ENCODE measurements around a stretch of chr19.

DNA sequence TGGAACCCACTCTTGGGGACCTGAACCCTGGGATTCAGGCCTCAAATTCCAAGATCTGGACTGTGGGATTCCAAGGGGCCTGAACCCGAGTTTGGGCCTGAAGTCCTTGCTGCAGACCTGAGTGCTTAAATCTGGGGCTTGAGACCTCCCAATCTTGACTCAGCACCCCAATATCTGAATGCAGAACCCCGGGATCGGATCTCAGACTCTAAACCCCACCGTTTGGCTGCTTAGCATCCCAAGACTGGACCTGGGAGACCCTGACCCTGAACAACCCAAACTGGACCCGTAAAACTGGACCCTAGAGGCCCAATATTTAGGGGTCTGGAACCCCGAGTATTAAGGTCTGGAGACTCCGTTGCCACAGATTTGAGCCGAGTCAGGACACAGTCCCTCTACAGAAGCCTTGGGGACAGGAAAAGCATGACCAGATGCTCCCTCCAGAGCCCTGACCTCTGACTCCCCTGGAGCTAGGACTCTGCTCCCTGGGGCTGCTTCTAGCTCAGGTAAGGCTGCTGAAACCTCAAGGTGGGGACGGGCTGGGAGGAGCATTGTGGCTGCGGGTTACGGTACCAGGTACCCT, 967 bp downstream of the LRFN3 start:
- RRBS, result no CpG with 5 or more reads among the region's 11 CpGs

GRCh38 chr19:36103369-36103799, 7.6 kb upstream of the OVOL3 start:
- RRBS, result no CpG with 5 or more reads among the region's 17 CpGs

DNA sequence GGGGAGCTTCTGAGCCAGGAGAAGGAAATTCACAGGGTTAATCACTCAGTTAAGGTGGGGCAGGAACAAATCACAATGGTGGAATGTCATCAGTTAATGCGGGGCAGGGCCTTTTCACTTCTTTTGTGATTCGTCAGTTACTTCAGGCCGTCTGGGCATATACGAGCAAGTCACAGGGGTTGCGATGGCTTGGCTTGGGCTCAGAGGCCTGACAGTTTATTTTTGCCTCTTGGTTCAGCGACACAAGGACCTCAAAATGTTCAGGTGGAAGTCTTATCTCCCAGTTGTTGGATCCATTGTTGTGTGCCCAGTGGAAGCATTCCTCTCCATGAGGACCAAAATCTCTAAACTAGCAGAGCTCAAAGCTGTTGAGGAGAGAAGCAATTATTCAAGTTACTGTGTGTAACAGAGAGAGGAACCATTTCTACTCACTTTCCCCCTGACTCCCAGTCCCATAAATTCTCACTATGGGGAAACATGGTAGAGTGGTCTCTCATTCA, 8.6 kb upstream of the COX7A1 start:
- RRBS, result no CpG with 5 or more reads among the region's 6 CpGs

GRCh38 chr19:36215421-36215605, 407 bp downstream of the ZNF146 start:
- RRBS, result no CpG with 5 or more reads among the region's 6 CpGs

DNA sequence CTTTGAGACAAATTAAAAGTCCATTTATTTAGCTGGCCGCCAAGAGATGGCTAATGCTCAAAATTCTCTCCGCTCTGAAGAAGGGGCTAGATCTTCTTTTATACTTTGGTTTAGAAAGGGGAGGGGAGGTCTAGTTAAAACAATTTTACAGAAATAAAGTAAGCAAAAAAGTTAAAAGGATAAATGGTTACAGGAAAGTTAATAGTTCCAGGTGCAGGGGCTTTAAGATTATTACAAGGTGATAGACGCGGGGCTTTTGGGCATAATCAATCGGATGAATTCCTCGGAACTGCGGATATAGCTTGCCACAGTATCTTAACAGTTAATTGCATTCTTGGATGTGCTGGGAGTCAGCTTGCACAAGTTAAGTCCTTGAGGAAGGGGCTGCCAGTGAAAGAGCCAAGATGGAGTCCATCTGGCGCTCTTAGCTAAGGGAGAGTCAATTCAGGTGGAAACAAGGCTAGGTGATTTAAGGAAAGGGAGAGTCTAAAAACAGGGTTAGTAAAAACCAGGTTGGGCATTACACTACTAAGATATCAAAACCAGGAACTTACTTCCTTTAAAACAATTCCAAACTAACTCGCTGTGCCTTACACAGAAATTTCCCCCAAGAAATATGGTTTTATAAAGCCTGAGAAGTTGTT, 48.4 kb downstream of the ZFP14 start:
- RRBS, result no CpG with 5 or more reads among the region's 9 CpGs

GRCh38 chr19:36341084-36341717, 37.8 kb downstream of the ZFP14 start:
- RRBS, result no CpG with 5 or more reads among the region's 6 CpGs

- RRBS, result 14% methylated on average over 8 of the region's 41 CpGs
Observed at GRCh38 chr19:37007492-37008033, 70.7 kb upstream of the ZNF420 start.

GRCh38 chr19:37464986-37465686, 2.1 kb downstream of the ZNF569 start:
- RRBS, result no CpG with 5 or more reads among the region's 2 CpGs

- RRBS, result no CpG with 5 or more reads among the region's 11 CpGs
Observed at GRCh38 chr19:37934056-37934541, 27.1 kb downstream of the SIPA1L3 start.

- RRBS, result 96% methylated on average over 4 of the region's 28 CpGs
Observed at GRCh38 chr19:38045954-38046850, 139.2 kb downstream of the SIPA1L3 start.

DNA sequence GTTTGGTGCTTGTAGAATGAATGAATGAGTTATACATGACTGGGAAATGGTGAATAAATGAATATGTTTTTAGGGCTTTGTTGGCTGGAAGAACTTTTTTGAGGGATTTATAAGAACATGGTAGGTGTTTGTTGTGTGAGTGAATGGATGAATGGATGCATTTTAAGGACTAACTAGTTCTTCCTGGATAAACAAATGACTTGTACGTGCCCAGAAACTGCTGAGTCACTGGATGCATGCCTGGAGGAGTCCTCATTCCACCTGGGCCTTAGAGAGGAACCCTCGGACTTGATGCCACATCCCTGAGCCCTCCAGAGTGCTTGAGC, 153.5 kb downstream of the DPF1 start:
- RRBS, result no CpG with 5 or more reads among the region's 2 CpGs

DNA sequence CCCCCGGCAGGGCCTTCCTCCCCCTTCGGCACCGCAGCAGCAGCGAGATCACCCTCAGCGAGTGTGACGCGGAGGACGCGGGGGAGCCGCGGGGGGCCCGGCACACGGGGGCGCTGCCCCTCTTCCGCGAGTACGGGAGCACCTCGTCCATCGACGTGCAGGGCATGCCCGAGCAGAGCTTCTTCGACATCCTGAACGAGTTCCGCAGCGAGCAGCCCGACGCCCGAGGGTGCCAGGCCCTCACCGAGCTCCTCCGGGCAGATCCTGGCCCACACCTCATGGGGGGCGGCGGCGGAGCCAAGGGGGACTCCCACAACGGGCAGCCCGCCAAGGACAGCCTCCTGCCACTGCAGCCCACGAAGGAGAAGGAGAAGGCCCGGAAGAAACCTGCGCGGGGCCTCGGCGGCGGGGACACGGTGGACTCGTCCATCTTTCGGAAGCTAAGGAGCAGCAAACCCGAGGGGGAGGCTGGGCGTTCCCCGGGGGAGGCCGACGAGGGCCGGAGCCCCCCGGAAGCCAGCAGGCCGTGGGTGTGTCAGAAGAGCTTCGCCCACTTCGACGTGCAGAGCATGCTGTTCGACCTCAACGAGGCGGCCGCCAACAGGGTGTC, 141.9 kb downstream of the DPF1 start:
- RRBS, result 98% methylated on average over 16 of the region's 60 CpGs

- RRBS, result no CpG with 5 or more reads among the region's 29 CpGs
Observed at GRCh38 chr19:38183554-38184291, 40.3 kb downstream of the DPF1 start.

DNA sequence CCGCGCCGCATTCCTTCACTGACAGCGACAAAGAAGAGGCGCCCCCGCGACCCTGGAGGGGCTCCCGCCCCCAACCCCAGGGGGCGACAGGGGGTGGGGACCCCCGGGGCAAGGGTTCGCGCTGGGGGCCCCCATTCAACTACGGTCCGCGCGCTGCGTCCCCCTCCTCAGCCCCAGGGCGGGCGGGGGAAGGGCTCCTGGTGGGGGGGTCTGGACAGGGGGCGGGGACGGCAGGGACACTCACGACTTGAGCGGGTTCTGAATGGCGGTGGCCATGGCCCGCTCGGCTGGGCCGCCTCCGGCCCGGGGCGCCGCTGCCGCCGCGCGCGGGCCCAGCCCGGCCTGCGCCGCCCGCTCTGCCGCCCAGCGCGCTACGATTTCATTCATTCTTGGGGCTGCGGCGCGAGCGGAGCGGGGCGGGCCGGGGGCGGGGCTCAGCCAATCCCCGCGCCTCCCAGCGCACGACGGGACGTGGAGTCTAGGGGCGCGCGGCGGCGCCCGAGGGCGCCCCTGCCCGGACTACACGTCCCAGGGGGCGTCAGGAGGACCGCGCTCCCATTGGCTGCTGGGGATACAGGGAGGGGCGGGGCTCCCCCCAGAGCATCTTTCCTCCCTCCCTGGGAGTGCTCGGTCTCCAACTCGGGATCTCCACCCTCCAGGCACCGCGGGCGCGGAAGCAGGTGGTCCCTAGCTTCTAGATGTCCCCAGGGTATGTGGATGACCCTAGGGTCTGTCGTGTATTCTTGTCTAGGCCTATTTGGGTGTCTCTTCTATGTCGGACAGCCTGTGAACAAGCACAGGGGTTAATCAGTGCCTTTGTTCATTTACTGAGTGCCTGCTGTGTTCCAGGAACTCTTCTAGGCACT, 5.5 kb upstream of the DPF1 start:
- RRBS, result under 1% methylated on average over 25 of the region's 79 CpGs

DNA sequence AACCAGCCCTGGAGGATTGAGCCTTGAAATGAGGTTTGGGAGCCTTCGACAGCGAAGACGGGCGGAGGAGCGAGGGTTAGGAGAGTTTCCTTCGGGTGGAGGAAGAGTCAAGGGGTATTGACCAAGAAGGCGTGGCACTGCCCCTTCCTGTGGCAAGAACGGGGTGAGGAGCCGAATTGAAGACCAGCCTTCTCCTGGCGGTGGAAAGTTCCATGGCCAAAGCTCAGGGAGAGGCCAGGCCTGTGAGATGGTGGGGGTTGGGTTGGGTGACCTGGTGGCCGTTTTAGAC, 703 bp downstream of the SPINT2 start:
- RRBS, result no CpG with 5 or more reads among the region's 11 CpGs

DNA sequence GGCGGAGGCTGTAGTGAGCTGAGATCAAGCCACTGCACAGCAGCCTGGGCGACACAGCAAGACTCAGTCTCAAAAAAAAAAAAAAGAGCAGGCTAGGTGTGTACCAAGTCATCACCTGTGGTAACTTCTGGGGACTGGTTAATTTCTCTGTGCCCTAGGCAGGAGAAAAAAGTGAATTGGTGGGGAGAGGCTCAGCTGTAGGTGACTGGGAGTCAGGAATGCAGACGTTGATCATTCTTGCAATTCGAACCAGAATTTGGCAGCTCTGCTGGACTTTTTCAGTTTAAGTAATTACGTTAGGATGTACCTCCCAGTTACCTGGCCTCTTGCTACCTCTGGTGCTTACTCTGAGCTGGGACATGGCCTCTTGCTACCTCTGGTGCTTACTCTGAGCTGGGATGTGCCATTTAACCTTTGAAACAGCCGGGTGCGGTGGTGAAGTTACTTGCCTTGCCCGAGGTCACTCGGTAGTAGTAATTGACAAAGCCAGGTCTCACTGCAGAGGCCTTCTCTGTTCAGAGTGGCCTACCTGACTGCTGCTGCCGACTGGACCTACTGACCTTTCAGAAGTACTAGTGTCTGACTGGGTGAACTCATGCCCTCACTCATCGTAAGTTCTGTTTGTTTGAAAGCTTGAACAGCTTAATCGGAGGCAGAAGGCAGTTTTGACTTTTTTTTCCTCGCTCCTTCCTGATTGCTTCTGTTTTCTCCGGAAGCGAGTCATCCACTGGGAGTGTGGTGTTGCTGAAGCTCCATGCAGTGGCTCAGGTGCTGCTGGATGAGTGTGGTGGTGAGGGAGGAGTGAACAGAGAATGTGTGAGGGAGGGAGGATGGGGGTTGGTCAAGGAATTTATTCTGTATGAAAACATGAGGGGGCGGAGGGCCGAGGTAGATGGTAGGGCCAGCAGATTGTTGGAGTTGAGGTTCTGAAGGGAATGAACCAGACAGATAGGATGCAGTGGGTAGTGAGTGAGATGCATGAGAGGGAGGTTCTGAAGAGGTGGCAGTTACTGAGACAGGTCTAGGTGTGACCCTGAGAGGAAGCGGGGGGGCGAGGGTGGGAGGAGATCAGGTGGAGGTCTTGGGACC, 2.6 kb downstream of the SPINT2 start:
- RRBS, result no CpG with 5 or more reads among the region's 19 CpGs

DNA sequence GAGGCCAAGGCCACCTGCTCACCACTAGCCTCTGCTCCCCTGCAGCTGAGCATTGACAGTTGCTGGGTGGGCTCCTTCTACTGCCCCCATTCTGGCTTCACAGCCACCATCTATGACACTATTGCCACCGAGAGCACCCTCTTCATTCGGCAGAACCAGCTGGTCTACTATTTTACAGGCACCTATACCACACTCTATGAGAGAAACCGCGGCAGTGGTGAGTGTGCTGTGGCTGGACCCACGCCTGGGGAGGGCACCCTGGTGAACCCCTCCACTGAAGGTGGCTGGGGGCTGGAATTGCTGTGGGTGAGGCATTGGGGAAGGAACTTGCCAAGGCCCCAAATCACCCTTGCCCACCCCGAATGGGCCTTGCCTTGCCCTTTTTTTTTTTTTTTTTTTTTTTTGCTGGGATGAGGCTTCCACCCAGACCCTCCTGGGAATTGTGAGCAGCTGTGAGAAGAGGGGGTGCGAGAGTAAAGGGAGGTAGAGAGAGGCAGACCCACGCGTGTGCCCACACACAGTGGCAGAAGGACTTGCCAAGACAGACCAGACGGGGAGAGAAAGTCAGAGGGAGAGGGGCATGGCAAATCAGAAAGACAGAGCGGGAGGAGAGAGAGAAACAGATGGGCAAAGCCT, 16.7 kb downstream of the CATSPERG start:
- RRBS, result no CpG with 5 or more reads among the region's 11 CpGs

DNA sequence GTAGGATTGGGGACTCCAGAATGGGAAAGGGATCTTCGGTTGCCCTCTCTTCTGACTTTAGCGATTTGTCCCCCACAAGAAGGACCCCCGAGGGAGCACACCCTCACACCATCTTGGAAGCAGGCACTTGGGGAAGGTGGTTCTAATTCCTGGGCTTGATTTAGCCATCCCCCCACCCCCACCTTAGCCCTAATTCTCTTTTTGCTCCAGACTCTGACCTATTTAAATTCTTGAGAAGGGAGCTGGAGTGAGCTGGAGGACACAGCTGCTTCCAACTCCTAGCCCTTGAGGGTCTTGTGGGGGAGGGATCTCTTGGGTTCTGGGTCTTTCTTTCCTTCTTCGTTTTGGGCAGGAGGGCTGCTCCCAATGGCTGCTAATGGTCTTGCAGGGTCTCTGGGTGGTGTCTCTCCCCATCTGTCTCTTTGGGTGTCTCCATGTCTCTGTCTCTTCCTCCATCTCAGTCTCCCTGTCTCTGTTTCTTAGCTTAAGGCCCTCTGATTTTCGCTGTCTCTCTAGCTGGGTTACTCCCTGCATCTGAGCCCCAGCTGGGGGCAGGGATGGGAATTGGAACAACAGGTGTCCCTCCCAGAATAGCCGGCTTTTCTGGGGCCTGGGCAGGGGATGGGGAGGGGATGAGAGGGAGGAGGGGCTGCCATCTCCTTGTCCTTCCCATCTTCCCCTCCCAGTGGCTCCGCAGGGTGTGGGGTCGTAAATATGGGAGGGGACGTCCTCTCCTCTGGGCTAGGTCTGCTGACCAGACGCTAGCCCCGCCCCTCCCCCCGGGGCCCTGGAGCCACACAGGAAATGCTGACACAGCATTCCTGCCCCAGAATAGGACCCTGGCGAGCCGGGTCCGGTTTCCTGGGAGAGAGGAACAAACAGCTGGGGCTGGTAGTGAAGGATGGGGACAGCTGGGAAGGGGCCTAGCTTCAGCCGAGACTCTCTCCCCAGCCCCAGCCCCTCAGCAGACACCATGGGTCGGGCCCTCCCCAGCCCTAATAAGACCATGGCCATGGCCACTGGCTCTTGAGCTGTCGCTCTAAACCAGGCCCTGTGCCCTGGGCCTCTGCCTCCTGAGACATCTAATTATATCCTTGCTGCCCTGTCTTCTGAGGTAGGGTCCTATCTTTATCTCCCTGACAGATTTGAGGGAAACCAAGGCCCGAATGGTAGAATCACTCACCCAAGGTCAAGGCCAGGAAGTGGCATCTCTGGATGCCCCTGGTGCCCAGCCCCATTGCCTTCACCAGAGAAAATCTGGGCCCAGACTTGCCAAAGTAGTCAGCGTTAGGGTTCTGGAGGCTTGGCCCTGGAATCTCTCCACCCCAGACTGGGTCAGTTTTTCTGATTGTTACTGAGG, 1.1 kb downstream of the RYR1 start:
- RRBS, result 5% methylated on average over 3 of the region's 20 CpGs

- RRBS, result no CpG with 5 or more reads among the region's 18 CpGs
Observed at GRCh38 chr19:38502784-38503126, 69.3 kb downstream of the RYR1 start.

GRCh38 chr19:38528248-38528777, 89.4 kb downstream of the MAP4K1 start:
- RRBS, result no CpG with 5 or more reads among the region's 23 CpGs